ENCODE data around the genes GPR157 and CTNNBIP1.

GRCh38 chr1:9029192-9029624 lies 3.0 kb upstream of the SLC2A7 start:
- PRO-cap = no peak

DNA sequence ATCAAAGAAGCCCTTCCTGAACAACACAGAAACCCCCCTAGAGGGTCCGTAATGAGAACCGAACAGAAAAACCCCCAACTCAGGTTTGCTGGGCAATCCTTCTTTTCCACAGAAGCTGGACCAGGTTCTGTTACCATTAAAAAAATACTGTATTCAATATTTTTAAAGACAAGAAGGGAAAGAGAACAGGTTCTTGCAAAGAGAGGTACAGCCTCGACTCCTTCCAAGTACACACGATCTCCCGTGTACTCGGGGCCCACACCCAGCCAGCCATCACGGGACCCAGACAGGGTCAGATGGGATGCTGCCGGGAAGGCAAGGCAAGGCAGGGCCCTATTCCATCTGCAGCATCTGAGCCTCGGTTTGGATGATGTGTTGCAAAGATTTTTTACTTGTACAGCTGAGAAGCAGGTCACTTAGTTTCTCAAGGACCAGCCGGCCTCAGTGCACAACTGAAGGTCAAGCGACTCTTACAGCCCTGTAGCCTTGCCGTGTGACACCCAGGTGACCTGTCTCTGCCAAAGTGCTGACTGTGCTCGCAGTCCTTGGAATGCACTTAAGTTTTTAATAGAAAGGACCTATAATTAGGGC lies 1.6 kb downstream of the GPR157 start:
- PRO-cap = no peak

GRCh38 chr1:9128524-9129361 lies at the start of gene GPR157:
Gene GPR157 (minus strand): TSS chr1:9129102.
- PRO-cap = unidirectional peak, minus-strand start at chr1:9129119

- PRO-cap = unidirectional peak, minus-strand start at chr1:9198700
Observed at GRCh38 chr1:9198539-9199202, 35.9 kb upstream of the H6PD start.

- PRO-cap = no peak
Observed at GRCh38 chr1:9247445-9248758, 13.3 kb downstream of the H6PD start.

- PRO-cap = no peak
Observed at GRCh38 chr1:9251320-9252217, 17.0 kb downstream of the H6PD start.

- PRO-cap = no peak
Observed at GRCh38 chr1:9324479-9325432, 32.1 kb downstream of the SPSB1 start.

- PRO-cap = no peak
Observed at GRCh38 chr1:9338773-9339161, 46.1 kb downstream of the SPSB1 start.

DNA sequence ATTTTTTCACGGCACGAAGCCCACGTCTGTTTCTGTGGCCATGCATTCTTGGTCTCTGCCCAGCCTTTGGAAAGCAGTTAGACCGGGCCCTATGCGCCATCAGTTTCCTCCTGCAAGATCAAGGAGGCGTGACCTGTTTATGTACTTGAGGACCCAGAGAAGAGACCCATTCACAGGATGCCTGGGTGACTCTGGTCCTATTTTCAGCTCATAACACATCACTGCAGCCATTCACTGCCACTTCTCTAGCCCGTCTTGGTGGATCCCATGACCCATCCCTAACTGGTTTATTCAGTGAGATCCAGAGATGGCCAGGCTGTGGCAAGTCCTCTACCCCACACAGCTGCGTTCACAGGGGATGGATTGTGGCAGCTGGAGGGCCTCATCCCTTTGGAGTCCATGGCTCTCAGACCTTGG lies 70.4 kb downstream of the SPSB1 start:
- PRO-cap = no peak

- PRO-cap = unidirectional peak, minus-strand start at chr1:9429470
Observed at GRCh38 chr1:9429360-9429928, 109.8 kb upstream of the SLC25A33 start.

- PRO-cap = no peak
Observed at GRCh38 chr1:9449240-9449925, 89.9 kb upstream of the SLC25A33 start.

DNA sequence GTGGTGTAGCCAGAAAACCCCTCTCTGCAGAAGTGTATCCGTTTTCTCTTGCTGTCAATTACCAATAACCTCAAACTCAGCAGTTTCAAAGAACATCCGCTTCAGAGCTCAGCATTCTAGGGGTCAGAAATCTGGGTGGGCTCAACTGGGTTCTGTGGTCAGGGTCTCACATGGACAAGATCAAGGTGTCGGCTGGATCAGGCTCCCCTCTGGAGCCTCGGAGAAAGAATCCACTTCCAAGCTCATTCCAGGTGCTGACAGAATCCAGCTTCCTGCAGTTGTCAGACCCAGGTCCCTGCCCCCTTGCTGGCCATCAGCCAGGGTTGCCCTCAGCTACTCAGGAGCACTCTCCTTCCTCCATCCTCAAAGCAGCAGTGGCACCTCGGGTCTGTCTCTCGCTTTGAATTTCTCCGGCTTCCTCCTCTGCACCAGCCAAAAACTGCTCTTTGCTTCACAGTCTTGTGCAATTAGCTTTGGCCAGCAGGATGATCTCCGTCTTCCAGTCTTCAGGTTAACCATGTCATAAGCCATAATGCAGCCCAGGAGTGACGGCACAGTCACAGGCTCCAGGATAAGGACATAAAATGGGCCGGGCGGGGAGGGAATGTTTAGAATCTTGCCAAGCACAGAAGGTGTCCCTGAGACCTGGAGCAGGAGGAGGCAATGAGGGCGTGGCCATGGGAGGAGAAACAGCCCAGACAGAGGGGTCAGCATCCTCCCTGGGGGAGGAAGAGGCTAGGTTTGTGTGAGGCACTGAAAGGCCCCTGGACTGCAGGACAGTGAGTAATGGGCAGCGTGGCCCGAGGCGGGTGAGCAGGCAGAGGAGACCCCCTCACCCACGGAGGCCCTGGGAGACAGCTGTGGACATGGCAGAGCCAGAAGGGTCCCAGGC lies 79.4 kb upstream of the SLC25A33 start:
- PRO-cap = no peak

- PRO-cap = no peak
Observed at GRCh38 chr1:9626040-9626499, 25.5 kb upstream of the PIK3CD start.

GRCh38 chr1:9688962-9689738 lies 37.6 kb downstream of the PIK3CD start:
- PRO-cap = no peak

GRCh38 chr1:9731506-9732289 lies 80.2 kb downstream of the PIK3CD start:
- PRO-cap = no peak

- PRO-cap = no peak
Observed at GRCh38 chr1:9733365-9733569, 81.7 kb downstream of the PIK3CD start.

DNA sequence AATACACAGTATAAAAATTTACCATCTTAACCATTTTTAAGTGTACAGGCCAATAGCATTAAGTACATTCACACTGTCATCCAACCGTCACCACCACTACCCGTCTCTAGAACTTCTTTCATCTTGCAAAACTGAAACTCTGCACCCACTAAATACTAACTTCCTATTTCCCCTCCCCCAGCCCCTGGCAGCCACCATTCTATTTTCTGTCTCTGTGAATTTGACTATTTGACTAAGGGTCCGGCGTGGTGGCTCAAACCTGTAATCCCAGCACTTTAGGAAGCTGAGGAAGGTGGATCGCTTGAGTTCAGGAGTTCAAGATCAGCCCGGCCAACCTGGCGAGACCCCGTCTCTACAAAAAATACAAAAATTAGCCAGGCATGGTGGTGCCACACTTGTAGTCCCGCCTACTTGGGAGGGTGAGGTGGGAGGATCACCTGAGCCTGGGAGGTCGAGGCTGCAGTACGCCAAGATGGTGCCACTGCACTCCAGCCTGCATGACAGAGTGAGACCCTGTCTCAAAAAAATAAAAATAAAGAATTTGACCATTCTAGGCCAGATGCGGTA lies 35.9 kb downstream of the CLSTN1 start:
- PRO-cap = no peak

DNA sequence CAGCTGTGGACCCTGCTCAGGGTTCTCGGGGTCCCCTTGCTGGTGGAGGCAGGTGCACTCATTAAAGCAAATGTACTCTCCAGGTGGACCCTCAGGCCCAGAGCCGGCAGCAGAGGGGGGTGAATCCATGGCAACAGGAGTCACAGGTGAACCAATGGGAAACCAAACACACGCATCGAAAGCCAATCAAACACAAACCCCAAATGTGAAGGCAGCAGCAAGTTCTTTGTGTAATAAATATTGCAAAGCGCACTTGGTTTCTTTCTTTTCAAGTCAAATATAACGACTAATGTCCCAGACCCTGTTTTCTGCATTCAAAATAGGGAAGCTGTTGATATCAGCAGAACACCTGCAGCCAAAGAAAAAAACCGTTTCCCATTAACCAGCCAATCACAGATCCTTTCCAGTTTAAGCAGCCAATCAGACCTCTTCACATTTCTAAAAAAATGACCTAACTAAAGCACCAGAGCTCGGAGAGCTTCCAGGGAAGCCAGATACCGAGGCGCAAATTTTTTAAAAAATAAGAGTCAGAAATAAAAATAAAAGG lies 26.2 kb upstream of the CLSTN1 start:
- PRO-cap = no peak

- PRO-cap = no peak
Observed at GRCh38 chr1:9892354-9893642, 17.3 kb downstream of the CTNNBIP1 start.

DNA sequence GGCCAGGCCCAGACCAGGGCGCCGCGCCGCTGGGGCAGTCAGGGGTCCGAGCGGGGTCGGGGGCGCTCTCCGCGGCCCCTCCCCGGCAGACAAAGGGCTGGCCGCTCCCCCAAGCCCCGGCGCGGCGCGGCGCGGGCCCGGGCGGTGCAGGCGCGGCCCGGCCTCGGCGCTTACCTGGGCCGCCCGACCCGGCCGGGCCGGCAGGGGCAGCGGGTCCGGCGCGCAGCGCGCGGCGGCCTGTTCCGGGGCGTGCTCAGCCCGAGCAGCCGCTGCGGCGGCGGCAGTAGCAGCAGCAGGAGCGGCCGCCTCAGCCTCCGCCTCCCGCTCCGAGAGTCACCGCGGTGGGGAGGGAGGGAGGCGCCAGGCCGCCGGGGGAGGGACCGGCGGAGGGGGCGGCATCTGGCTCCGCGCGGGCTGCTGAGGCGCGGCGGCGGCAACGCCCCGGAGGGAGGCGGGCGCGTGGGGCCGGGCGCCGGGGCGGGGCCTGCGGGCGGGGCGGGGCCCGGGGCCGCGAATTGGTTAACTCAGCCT lies at the start of gene CTNNBIP1:
TSS of gene CTNNBIP1 (minus strand) at position 349 of the 531 bp plus-strand sequence.
- PRO-cap = unidirectional peak, minus-strand start at position 334 of the sequence

Measured in left common carotid artery plus branches (tissue), 1 donor.